AG04450 (cell line): ENCODE measurements around a stretch of chr10.

DNA sequence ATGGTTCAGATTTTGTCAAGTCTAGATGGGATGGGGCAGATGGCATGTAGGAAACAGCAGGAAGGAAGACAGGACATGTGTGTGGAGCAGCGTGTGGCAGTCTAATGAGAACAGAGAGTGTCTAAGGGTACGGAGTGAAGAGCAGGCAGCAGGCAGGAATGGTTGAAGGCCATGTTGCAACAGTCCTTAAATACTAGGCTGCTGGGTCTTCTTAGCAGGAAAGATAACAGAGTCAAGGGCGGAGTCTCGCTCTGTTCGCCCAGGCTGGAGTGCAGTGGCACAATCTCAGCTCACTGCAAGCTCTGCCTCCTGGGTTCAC is 3.5 kb downstream of the PRDX3 start:
- CAGE, long polyA plus RNA: no peak
- RRBS: no CpG with 5 or more reads among the region's 5 CpGs

DNA sequence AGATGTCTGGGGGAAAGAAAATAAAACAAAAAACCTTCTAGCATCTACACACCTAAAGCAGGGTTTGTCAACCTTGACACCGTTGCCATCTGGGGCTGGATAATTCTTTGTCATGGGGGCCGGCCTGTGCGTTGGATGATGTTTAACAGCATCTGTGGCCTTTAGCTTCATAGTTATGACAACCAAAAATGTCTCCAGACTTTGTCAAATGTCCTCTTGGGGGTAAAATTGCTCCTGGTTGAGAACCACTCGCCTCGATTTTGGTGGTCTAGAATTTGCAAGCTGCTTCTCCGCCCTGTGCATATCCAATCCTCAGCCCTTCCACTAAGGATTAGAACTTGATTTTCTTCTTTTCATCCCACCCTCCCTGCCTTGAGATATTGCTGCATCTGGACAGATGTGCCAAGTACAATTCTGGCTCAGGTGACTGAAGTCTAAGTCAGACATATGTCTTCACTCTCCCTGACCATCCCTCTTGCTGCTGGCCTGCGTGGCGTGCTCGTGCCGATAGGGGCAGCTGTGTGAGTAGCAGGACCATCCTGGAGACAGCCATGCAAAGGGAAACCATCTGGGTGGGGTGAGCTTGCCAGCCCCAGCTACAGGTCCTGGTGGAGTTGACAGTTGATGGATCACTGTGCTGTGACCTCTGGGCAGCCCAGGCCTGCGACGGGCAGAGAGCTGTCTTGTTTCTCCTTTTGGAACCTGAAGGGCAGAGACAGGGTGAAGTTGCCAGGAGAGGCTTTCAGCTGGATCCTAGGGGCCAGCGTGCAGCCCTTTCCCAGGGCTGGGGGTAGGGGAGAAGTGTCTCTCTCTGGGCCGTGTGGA is 44.5 kb downstream of the GRK5 start:
- CAGE, long polyA plus RNA: no peak
- RRBS: no CpG with 5 or more reads among the region's 14 CpGs

- CAGE, long polyA plus RNA: no peak
- RRBS: no CpG with 5 or more reads among the region's 7 CpGs
Measured at GRCh38 chr10:119296582-119297123, 89.3 kb downstream of the GRK5 start.

- CAGE, long polyA plus RNA: no peak
- RRBS: no CpG with 5 or more reads among the region's 6 CpGs
Measured at GRCh38 chr10:119309683-119310210, 102.4 kb downstream of the GRK5 start.

DNA sequence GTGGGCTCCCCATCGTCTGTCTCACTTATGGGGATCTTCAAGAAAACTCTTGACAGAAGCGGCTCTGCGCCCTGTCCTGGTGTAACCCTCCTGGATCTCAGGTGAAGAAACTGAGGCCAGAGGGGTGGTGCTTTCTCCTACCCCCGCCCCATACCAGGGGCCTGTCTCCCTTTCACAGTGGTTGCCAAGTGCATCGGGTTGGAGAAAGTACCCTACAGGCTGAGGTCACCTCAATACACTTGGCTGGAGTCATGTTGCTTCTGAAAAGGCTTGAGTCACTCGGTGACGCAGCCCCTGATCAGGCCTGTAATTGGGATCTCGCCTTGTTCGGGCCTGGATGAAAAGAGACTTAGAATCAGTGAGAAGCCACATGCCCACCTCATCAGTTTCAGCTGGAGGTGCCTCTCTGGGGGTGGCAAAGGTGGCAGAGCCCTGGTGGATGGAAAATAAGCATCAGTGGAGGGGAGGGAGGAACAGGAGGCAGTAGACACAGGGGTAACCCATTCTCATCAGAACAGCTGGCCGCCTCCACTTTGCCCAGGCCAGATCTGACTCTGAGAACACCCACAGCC is 107.7 kb downstream of the GRK5 start:
- CAGE, long polyA plus RNA: no peak
- RRBS: no CpG with 5 or more reads among the region's 10 CpGs

GRCh38 chr10:119350581-119351059 is 143.2 kb downstream of the GRK5 start:
- CAGE, long polyA plus RNA: no peak
- RRBS: no CpG with 5 or more reads among the region's 6 CpGs

GRCh38 chr10:119357387-119357696 is 150.0 kb downstream of the GRK5 start:
- CAGE, long polyA plus RNA: no peak
- RRBS: no CpG with 5 or more reads among the region's 6 CpGs

- CAGE, long polyA plus RNA: no peak
- RRBS: no CpG with 5 or more reads among the region's 7 CpGs
Measured at GRCh38 chr10:119377837-119378405, 164.6 kb downstream of the RGS10 start.

GRCh38 chr10:119395289-119395919 is 147.1 kb downstream of the RGS10 start:
- CAGE, long polyA plus RNA: no peak
- RRBS: no CpG with 5 or more reads among the region's 22 CpGs

DNA sequence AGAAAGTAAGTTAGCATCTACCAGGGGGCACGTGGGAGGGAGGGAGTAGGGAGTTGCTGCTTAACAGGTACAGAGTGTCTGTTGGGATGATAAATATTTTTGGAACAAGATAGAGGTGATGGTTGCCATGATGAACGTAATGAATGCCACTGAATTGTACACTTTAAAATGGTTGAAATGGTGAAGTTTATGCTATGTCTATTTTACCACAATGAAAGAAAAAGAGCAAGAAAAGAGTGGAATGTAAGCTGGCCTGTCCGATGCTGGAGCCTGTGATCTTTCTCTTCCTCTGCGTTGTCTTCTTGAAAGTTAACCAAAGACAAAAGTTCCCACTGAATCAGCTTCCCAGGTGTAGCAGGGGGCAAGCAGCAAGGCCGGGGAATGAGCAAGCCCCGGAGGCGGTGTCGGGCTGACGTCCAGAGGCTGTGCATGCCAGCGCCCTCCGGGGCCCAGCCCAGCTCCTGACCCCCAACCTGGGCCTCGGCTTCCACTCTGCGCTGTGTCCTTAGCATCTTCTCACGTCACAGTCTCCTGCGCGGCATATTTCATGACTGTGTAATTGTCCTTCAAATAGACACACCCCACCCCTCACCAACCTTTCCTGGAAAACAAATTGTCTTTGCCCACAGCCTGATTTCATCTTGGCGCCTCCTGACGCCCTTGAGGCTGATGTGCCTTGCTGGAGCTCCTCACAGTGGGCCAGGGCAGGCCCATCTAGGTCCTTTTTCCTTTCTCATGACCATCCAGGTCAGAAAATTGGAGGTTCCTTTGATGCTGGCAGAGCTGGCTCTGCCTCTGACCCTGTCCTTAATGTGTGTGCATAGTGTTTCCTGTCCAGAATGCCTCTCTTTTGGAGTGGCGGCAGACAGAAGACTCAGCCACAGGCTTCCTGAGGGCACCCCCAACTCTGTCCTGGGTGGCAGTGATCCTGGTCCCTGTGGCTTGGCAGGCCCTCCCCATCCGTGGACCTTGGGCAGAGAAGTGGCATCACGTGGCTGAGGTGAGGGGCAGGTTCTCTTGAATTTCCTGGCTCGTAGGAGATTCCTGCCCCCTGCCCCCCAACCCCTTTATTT is 133.5 kb downstream of the RGS10 start:
- CAGE, long polyA plus RNA: no peak
- RRBS: 87% methylated on average over 6 of the region's 22 CpGs

GRCh38 chr10:119426346-119427008 is 116.0 kb downstream of the RGS10 start:
- CAGE, long polyA plus RNA: no peak
- RRBS: no CpG with 5 or more reads among the region's 8 CpGs

- CAGE, long polyA plus RNA: no peak
- RRBS: no CpG with 5 or more reads among the region's 1 CpG
Measured at GRCh38 chr10:119580410-119580860, 16.3 kb downstream of the TIAL1 start.

DNA sequence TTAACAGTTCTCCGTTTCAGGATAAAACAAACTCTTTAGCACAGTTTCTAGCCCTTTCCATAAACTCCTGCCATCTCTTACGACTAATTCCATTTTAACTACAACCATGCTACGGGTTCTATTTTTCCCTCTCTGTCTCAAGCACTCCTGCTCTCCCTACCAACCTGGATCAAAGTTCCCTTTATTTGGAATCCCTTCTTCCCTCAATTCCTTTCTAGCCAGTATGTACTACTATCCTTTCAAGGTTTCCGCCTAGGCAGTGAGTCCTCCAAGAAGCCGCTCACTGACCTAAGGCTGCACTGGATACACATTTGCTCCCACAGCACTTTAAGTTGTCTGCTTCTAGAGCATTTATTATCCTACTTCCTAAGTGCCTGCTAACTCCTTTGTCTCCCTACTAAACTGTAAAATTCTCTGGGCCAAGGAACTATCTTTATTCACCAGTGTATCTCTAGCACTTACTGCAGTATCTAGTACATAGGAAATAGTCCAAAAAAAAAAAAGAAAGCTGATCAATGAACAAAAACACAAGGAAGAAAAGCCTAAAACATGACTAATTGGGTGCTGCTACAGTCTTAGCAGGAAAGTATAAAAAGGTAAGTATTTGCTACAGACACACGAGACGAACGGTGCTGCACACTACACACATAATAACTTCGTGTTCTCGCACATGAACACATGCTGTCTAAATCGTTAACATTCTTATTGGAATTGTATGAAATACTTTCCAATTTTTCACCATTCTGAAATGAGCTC is 9.4 kb downstream of the TIAL1 start:
- CAGE, long polyA plus RNA: no peak
- RRBS: no CpG with 5 or more reads among the region's 11 CpGs

GRCh38 chr10:119657655-119658100 is 6.5 kb downstream of the BAG3 start:
- CAGE, long polyA plus RNA: no peak
- RRBS: no CpG with 5 or more reads among the region's 7 CpGs

DNA sequence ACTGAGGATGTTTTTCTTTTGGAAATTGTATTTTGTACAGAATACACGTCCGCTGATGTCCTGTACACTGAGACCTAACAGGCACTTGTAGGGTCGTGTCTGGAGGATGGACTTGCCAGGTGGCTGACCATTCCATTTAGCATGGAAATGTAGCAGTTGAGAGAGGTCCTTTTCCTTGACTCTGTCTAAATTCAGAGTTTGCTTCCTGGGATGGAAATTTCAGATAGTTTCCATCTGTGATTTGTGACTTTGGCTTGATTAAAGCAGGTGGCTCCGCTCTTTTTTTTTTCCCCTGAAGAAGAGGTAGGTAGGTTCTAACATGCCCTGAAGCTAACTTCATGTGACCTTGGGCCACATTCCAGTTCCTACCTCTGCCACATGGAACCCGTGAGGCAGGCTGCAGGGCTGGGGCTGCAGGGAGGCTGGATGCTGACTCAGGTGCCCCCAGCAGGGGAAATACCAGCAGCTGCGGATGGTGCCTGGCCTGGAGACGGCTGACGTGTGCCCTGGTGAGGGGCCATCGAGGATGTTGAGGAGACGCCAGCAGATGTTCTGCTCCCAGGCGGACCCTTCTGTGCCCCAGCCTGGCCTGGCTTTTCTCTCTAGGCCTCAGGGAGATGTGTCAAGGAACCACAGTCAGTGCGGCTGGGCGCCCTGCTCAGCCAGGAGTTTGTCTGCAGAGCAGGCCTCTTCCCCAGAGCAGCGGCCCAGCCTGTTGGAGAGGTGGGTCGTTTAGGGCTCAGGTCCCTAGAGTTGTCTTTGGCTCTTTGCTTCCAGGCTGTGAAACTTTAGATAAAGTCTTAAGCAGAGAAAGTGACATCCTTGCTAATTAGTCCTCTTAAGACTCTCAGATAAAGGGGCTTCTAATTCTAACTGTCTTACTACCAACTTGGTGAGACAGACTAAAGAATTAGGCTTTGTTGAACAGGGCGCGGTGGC is 8.7 kb downstream of the BAG3 start:
- CAGE, long polyA plus RNA: no peak
- RRBS: no CpG with 5 or more reads among the region's 17 CpGs

GRCh38 chr10:119680529-119681612 is 29.7 kb downstream of the BAG3 start:
- CAGE, long polyA plus RNA: no peak
- RRBS: no CpG with 5 or more reads among the region's 20 CpGs

- CAGE, long polyA plus RNA: no peak
- RRBS: no CpG with 5 or more reads among the region's 6 CpGs
Measured at GRCh38 chr10:119687176-119687708, 36.1 kb downstream of the BAG3 start.

- CAGE, long polyA plus RNA: no peak
- RRBS: no CpG with 5 or more reads among the region's 6 CpGs
Measured at GRCh38 chr10:119806092-119806598, 66.5 kb downstream of the MCMBP start.

- CAGE, long polyA plus RNA: no peak
- RRBS: no CpG with 5 or more reads among the region's 3 CpGs
Measured at GRCh38 chr10:119835414-119835677, 37.3 kb downstream of the MCMBP start.

DNA sequence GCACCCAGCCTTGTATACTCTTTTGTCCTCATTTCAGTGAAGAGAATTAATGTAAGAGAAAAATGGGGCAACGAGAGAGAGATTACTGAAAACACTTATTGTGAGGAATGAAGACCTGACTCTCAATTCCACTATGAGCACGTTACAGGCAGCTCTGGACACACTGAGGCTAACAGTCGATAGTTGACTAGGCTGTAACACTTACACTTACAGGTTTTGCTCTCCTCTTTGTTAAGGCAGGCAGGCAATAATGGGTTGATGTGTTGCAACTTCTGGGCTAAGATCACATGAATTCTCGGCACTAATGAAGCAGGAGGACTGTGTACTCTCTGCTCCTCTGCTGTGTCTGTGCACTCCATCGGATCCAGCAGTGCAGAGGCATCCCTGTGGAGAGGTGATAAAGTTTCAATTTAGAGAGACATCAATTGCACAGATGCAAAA is 29.6 kb downstream of the MCMBP start:
- CAGE, long polyA plus RNA: no peak
- RRBS: no CpG with 5 or more reads among the region's 5 CpGs